ENCODE measurements around the genes GCNT2 and SMIM13.

- PRO-cap, 2 experiments: no peak in any of the 2 experiments
These were observed 162.2 kb downstream of the LY86 start for GRCh38 chr6:6750798-6751023.

DNA sequence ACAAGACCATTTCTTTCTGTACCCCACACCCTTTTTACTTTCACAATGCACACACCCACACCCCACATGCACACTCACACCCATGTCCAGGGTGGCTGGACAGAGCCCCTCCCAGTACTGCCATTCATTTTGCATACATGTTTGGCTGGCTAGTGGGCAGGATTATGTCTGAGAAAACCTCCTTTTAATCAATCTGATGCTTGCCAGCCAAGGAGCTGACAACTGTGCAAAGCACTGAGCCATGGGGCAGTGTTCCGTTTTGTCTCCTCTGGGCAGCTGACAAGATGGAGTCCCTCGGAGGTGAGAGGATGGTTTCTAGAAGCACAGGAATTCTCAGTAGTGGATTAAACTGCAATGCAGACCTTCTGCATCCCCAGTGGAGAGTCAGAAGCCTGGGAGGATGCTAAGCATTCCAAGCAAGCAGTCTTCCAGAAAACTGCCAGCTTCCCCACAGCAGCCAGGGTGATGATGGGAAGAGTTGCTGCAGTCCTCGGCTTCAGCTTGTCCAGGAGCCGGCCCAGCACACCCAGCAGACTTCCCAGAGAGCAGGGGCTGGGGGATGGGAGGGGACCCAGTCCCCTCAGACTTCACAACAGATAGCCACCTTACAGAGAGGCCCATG lies 163.5 kb downstream of the LY86 start:
- PRO-cap, 2 experiments: no peak in any of the 2 experiments

DNA sequence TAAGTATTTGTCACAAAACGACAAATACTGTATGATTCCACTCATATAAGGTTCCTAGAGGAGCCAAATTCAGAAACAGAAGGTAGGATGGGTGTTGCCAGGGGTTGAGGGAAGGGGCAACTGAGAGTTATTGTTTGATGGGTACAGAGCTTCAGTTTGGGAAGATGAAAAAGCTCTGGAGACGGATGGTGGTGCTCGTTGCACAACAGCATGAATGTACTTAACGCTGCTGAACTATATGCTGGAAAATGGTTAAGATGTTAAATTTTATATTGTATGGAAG lies 182.0 kb downstream of the LY86 start:
- PRO-cap, 2 experiments: no peak in any of the 2 experiments

- PRO-cap, 2 experiments: no peak in any of the 2 experiments
These were observed 109.6 kb upstream of the RREB1 start for GRCh38 chr6:6998176-6998556.

DNA sequence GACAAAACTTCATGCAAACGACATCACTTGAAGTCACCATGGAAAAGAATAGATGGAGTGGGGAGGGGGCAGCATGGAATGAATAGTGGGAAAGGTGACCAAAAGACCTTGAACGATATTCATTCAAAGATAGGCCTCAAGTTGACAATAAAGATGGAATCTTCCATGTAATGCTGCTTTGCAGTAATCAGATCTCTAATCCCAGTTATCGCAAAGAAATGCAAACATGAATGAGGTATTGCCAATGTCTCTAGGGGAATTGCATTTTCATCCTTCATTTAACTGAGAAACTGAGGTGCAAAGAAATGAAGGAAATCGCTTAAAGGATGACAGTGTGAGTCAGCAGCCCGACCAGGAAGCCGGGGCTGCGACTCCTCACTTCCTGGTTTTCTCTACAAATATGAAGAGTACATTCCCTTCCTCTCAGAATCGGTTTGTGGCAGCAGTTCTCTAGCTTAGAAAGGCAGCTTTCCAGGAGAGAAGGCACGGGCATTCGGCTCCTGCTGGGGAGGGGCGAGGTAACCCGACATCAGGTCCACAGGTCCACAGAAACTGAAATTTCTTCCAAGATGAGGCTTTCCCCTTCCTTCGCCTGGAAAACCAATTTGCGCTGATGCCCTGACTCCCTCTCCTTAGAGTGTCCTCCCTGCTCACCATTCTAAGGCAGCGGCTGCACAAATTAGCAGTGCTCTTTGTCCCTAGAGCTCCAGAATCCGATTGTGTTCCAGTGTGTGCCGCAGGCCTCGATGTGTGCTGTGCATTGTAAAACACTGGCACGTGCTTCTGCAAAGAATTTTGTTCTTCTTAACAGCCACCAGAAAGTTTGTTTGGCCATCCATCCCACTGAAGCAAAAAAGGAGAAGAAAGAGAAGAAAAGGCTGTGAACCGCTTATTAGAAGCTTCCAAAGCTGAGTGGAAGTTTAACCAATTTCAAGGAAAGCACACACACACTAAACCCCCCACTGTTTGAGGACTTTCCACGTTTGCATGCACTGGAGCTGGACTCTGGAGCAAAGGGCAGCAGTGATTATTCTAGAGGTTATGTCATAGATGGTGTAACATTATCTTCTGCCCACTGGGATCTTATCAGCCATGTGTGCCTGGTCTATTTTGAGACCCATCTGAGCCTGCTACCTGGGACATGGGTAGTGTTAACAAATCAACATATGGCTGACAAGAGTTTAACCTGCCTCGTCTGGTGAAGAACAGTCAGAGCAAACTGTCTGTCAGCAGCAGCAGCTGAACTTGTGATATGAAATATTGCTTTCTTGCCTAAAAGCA lies 65.2 kb upstream of the RREB1 start:
- PRO-cap, 2 experiments: peak in 2 of 2 experiments; most common plus-strand start position 426 of the sequence (in 2)

- PRO-cap, 2 experiments: peak in 2 of 2 experiments; most common plus-strand start chr6:7108976 (in 1); most common minus-strand start chr6:7108964 (in 2)
These were observed 1.1 kb downstream of the RREB1 start for GRCh38 chr6:7108915-7109272.

DNA sequence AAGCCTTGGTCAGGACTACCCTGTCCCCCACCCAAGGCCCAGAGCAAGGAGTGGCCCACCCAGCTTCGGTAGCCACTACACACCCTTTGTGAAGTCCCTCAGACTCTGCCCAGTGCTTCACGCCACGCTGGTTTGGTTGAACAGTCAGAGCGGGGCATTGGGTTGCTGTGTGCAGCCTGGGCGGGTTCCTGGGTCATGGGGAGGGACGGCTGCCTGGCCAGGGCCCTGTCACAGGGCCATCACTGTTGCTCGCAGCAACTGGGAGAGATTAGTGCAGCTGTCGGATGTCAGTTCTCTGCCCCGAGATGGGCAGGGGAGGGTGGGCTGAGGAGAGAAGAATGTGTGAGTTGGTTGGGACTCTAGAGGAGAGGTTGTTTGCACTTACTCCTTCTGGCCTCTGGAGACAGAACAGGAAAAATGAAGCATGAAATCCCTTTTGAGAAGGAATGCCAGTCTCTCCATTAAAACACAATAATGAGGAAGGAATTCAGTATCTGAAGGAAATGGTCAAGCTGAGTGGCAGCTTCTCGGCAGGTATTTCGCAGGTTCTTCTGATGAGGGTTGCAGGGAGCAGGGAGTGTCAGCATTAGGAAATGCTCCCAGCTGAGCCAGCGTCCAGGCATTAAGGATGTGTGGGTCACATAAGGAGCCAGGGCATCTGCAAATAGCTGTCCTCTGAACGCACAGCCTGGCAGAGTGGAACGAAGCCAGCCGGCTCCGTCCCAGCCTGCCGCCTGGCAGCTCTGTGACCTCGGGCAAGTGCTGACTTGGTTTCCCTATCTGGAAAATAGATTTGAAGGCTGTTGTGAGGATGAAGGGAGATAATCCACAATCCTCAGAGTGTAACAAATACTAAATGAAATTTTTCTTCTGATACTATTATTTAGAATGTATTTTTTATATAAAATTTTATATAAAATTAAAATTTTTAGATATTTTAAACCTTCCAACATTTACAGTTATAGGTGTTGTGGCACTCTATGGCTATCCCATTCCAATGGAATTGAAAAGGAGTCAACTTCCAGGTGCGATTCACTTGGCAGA lies 95.8 kb downstream of the SSR1 start:
- PRO-cap, 2 experiments: no peak in any of the 2 experiments

- PRO-cap, 2 experiments: no peak in any of the 2 experiments
These were observed 71.2 kb downstream of the SSR1 start for GRCh38 chr6:7241503-7242420.

GRCh38 chr6:7328115-7328655 lies 15.2 kb upstream of the SSR1 start:
- PRO-cap, 2 experiments: no peak in any of the 2 experiments

DNA sequence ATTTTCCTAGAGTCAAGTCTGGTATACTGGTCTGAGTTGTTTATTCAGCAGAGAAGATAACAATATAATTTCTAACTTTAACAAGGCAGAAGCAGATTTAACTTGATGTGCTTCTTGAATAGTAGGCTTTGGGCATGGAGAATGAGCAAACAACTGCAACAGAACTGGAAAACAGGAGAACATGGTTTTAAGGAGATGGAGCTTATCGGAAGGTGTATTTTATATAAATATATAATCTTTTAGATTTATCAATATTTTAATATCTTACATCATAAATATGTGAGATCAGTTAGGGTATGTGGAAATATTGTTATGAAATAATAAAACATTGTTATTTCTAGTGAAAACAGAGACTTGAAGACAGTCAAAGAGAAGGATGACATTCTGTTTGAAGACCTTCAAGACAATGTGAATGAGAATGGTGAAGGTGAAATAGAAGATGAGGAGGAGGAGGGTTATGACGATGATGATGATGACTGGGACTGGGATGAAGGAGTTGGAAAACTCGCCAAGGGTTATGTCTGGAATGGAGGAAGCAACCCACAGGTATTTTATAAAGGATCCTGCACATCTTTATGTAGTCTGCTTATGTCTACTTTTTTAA lies 3.3 kb downstream of the RIOK1 start:
- PRO-cap, 2 experiments: no peak in any of the 2 experiments

DNA sequence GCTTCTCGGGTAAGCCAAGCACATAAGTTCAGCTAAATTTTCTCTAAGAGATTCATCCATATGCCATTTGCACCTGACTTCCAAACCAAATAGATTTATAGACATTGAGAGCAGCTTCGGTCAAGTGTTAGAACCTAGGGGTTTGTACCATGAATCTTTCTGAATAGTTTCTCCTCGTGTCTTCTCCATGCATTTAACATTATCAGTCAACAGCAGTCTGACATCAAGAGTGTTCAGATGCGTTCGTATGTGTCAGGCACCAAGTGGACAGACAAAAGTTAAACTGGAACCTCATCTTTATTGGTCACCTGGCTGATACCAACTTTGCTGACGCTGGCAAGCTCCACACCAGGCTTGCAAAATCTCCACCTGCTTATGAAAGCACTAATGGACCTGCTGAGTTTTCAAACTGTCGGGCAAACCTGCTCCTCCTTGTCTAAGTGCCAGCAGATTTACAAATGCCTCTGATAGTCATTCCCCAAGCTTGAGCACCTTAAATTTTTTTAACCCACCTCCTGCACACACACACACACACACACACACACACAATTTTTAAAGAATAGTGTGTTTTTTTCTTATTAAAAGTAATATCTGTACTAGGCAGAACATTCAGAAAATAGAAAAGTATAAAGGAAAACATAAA lies 28.0 kb upstream of the DSP start:
- PRO-cap, 2 experiments: no peak in any of the 2 experiments

GRCh38 chr6:7735039-7735278 lies 9.1 kb downstream of the BMP6 start:
- PRO-cap, 2 experiments: no peak in any of the 2 experiments

- PRO-cap, 2 experiments: no peak in any of the 2 experiments
These were observed 471.4 kb upstream of the SLC35B3 start for GRCh38 chr6:8906681-8907264.

DNA sequence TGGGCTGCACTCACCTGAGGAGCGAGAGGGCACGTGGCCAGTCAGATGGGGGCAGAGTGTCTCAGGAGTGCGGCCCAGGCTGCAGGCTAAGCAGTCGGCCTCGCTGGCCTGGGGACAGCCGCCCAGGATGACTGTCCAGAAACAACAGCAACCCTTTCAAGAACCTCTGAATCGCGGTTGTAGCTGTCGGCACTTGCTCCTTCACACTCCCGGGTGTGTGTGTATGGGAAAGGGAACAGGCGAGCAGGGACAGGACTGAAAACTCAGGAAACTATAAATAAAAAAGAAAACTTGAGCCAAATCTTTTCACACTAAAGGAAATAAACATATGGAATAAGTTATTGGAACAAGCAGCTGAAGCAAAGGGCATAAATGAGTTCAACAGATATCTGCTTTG lies 63.0 kb downstream of the TFAP2A start:
- PRO-cap, 2 experiments: no peak in any of the 2 experiments

DNA sequence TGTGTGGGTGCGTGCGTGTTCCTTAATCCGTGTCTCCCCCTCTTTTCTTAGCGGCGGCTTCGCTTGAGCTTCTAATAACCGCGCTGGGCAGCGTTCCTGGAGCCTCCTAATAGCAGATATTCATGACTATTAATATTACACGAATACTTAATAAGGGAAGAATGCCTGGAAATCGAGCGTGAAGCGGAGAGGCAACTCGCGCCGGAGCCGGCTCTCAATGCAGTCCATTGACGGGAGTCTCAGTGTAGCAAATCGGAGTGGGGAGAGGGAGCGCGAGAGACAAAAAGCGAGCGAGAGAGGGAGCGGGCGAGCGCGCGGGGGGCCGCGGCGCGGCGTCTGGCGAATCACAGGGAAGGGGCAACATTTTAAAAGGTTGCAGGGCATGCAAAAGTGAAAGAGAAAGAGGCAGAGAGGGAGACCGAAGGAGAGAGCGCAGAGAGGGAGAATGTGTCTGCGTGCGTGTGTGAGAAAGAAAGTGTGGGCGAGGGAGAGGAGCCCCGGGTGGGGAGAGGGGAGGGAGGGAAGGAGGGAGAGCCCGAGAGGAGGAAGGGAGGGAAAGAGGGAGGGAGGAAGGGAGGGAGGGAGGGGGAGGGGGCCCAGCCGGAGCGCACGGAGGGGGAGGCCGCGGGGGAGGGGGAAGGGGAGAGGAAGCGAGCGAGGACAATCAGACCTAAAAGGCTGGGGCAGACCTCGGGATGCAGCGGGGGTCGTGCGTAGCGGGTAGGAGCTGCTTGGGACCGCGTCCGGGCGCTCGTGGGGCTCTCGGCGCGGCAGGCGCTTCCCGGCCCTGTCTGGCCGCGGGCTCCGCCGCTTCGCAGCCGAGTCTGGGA lies 2.7 kb downstream of the TFAP2A start:
- PRO-cap, 2 experiments: peak in 1 of 2 experiments; most common plus-strand start position 394 of the sequence (in 1); most common minus-strand start position 338 of the sequence (in 1)

GRCh38 chr6:10518921-10519327 lies 2.2 kb upstream of the GCNT2 start:
- PRO-cap, 2 experiments: no peak in any of the 2 experiments

- PRO-cap, 2 experiments: no peak in any of the 2 experiments
These were observed at the start of gene GCNT2 for GRCh38 chr6:10520946-10521746. TSS of gene GCNT2 (plus strand) at chr6:10521351.

DNA sequence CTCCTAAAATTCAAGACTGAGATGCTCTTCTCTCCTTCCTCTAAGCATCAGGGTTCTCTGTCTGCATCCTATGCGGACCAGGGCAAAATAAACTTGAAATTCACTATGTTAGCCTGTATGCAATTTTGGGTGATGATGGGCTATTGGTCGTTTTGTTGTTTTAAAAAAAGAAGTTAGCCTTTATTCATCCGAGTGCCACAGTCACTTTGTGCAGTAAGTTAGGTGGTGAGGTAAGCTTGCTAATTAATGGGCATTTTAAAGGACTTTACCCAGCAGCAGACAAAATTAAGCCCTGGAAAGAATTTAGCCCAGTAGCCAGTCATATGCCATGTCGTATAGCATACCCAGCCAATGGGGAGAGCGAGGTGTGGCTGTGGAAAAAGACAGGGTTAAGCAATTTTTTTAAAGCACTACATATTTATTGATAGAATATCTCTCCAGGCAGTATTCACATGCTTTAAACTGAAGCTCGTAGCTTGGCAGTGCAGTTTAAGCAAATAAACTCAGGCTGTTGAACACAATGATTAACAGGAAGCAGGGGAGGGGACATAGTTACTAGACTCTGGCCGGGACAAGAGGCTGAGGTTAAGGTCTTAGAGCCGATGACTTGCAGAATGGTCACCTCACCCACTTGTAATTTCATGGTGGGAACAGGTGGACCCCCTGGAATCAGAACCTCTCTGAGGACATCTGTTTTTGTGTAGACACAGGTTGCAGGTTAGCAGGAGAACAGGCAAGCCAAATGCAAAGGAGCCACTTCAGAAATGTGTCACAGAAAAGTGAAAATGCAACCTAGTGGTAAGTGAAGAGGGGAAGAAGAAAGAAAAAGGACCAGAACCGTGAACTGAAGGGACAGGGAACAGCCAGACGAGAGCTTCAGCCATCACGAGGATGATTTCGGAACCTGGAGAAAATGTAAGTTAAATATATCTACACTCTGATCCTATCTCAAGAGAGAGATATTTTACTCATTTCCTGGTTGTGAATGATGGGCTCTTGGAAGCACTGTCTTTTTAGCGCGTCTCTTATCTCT lies 7.1 kb downstream of the GCNT2 start:
- PRO-cap, 2 experiments: peak in 2 of 2 experiments; most common plus-strand start position 834 of the sequence (in 2)

DNA sequence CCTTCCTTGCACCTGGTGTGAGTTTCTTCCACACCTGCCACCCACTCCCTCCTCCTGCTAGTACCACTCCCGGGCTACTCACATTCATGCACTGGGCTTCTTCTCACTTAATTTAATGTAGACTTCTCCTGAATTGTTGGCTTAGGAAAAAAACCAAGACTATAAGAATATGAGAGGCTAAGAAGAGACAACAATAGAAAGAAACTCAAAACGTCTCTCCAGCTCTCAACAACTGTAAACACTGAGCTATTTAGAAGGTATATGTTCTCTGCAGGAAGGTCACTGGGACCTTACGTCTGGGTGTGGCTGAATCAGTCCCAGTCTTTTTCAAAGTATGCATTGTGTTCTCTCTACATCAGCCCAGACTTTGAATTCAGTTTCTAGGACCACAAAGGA lies 70.5 kb downstream of the GCNT2 start:
- PRO-cap, 2 experiments: no peak in any of the 2 experiments

DNA sequence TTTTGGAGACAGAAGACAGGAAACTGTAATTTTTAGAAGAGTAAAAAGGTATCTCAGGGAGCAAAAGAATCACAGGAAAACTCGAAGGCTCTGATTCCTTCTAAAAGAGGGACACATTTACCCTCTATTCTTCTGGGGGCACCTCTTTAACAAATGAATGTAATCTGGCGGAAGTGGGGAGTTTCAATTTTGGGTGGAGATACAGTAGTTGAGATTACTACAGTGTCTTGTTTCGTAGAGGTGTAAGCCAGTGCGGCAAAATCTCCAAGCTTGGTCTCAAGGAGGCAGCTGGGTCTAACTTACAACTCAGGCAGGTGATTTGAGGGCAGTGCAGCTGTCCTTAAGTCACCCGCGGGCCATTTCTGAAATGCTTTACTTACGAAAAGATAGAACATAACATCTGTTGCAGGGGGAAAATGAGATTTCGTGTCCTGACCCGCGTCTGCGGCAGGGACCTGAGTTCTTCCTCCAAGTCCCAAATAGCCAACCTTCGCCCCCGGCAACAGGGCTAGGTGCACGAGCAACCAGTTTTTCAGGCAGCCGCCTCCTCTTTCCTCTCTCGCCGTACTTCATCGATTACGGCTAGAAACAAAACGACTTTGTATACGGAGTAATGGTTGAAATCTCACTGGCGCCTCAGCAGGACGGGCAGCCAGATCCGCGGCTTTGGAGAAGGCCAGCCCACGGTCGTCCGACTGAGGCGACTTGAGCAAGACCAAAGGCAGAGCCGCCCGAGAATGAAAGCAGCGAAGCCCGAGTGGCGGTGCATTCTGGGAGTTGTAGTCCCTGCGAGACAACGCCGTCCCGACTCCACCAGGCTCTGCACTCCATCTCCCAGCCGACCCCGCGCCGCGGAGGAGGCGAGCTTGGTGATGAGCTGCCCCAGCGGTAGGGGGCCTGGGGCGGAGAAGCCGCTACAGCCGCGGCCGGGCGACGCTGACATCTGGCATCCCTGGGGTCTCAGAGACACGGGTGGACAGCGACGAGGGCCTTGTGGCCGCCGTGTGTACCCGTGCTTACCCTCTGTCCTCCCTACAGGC lies at the start of gene SMIM13:
Gene SMIM13 (plus strand): TSS at position 905 of the 1,040 bp plus-strand sequence.
- PRO-cap, 2 experiments: peak in 2 of 2 experiments; most common plus-strand start position 891 of the sequence (in 2); most common minus-strand start position 693 of the sequence (in 1)